Fibroblast of the aortic adventitia (primary cell): ENCODE measurements around a stretch of chr3.

- CAGE, long polyA plus RNA, result no peak
These were observed 34.3 kb downstream of the DNAJB8 start for GRCh38 chr3:128432168-128433020.

GRCh38 chr3:128434947-128435756, 31.5 kb downstream of the DNAJB8 start:
- CAGE, long polyA plus RNA, result no peak

DNA sequence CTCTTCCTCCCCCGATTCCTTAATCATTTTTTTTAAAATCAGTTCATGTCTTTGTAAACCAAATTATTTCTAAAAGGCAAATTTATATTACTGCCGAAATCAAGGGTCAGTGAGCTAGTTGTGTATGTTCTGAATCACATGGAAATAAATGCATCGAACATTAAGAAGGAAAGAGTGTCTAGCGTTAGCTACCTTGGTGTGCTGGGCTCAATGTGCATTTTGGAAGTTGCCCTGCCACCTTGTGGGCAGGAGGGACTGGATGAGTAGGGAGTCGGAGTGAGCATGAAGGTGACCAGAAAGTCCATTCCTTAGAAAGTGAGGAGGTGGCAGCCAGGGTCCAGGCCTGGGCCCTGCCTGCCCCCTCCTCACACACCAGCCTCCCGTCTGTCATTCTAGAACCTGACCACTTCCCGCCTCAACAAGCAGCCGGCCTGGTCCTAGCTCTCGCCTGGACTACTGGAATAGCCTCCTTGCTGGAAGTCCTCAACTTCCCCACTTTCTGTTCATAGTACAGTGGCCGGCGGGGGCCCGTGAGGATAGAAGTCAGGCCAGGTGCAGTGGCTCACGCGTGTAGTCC, 10.1 kb upstream of the GATA2 start:
- CAGE, long polyA plus RNA, result no peak

DNA sequence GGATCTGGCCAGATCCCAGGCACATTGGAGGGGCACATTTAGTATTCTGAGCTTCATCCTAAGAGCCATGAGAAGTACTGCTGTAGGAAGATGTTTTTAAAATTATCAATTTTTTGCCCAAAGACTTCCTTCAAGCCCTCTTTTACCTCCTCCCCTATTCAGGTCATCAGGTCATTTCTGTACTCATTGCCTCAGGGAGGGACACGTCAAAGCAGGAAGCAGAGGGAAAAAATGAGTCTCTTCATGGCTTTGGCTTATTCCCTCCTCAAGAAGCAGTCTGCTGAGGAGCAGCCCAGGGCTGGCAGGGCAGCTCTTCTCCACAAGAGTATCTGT, 44.0 kb upstream of the GATA2 start:
- CAGE, long polyA plus RNA, result no peak

DNA sequence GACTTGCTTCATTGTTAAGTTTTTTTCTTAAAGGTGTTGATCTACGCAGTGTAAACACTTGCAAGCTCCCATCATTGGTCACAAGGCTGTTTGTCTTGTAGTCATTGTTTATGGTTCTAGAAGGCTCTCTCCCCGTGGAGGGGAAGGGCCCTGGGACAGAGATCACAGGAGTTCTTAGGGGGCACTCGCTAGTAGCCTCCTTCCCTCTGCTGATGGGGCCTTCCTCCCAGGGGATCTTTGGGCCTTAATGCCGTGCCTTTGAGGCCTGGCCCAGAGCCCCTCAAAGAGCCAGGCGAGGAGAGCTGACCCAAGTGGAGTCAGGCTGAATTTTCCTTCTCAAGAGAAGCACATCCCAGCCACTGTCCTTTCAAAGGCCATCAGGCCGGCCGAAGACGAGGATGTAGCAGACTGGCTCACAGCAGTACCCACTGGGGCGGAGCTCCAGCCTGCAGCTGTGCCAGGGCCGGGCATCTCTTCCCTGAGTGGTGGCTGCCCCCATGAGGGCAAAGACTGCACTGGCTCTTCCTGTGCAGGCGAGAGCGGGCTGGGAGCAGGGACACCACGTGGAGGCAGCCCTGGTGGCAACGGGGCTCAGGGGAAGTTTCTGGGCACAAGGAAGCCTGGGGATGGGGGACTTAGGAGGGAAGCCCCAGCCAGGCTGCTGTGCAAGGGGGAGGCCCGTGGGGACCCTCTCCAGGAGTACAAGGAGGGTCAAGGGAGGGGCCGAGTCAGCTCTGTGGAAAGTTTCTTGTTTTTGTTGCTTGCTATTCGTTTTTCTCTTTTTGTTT, 66.3 kb downstream of the RPN1 start:
- CAGE, long polyA plus RNA, result no peak

DNA sequence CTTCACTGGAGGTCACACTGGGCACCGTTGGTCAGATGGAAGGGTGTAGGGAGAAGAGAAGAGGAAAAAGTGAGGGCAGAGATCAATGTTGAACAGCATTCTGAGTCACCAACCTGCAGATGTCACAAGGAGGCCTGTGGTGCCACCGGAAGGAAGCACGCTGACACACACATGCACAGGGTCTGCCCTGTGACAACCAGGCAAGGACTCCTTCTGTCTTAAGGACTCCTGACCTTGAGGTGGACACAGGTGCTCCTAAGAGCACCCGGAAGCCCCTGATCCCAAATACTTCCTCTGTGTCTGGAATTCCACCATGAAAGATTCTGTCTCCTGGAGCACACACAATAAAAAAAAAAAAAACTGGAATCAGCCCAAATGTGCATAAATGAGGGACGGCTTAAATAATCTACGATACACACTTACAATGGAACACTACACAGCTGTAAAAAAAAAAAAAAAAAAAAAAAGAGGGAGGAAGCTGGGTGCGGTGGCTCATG, 58.5 kb downstream of the RPN1 start:
- CAGE, long polyA plus RNA, result no peak

DNA sequence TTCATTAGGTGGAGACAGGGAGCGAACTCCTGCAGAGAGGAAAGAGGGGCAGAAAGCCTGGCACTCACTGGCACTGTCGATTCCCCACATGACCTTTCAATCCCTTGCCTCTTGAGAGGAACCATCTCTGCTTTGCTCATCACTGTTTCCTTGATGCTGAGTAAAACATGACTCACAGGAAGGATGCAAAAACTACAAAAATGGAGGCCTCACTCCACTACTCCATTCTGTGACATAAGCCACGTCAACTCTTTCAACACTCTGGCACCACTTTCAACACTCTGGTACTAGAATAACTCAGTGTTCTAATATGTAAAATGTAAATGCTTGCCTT, 31.1 kb downstream of the RPN1 start:
- CAGE, long polyA plus RNA, result no peak

GRCh38 chr3:128726543-128727329, 753 bp downstream of the RAB7A start:
- CAGE, long polyA plus RNA, result no peak

- CAGE, long polyA plus RNA, result no peak
These were observed 1.6 kb downstream of the RAB7A start for GRCh38 chr3:128727470-128728147.

GRCh38 chr3:128761473-128761769, 35.4 kb downstream of the RAB7A start:
- CAGE, long polyA plus RNA, result no peak

- CAGE, long polyA plus RNA, result no peak
These were observed 19.6 kb downstream of the ACAD9 start for GRCh38 chr3:128898902-128899479.

DNA sequence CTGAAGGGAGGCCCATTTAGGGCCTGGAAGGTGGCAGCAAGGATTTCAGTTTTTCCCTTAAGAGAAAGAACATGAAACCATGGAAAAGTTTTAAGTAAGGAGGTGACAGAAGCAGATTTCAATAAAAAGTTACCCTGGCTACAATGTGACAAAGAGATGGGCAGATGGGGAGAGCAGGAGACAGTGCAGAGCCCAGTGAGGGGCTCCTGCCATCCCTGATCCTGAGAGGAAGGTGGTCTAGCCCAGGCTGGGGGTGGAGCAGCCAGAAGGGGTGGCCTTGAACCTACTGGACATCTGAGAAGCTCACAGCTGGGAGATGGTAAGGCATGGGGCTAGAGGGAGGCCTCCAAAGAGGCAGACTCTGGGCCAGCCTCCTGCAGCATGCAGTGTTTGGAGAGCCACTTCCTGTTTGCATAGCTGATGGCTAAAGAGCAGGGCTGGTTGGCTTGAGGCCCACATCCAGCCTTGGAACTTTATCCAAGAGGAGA, 4.4 kb downstream of the EFCC1 start:
- CAGE, long polyA plus RNA, result no peak

DNA sequence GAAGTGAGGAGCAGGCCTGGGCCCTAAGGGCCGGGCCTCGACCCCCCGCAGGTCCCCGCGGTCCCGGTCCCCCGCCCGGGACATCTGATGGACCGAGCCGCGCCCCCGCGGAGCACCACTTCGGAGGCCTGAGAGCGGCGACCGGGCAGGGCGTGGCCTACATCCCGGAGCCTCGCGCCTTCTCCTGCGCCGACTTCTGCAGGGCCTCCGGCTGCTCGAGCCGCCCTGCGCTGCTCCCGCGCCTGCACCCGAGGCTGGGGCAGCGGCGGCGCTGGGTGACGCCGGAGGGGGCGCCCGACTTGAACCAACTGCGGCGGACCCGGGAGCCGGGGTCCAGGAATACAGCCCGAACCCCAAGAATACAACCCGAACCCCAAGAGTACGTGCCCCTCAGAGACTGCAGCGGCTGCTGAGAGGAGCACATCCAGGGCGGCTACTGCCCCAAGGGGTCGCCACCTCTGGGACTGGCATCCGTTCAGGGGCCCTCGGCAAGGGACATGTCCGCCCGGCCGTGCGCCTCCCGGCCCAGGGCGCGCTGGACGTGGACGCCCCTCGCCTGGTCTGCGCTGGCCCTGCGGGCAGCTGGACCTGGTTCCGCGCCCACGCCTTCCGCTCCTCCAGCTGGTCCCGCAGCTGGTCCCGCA, 14.8 kb upstream of the GP9 start:
- CAGE, long polyA plus RNA, result no peak

DNA sequence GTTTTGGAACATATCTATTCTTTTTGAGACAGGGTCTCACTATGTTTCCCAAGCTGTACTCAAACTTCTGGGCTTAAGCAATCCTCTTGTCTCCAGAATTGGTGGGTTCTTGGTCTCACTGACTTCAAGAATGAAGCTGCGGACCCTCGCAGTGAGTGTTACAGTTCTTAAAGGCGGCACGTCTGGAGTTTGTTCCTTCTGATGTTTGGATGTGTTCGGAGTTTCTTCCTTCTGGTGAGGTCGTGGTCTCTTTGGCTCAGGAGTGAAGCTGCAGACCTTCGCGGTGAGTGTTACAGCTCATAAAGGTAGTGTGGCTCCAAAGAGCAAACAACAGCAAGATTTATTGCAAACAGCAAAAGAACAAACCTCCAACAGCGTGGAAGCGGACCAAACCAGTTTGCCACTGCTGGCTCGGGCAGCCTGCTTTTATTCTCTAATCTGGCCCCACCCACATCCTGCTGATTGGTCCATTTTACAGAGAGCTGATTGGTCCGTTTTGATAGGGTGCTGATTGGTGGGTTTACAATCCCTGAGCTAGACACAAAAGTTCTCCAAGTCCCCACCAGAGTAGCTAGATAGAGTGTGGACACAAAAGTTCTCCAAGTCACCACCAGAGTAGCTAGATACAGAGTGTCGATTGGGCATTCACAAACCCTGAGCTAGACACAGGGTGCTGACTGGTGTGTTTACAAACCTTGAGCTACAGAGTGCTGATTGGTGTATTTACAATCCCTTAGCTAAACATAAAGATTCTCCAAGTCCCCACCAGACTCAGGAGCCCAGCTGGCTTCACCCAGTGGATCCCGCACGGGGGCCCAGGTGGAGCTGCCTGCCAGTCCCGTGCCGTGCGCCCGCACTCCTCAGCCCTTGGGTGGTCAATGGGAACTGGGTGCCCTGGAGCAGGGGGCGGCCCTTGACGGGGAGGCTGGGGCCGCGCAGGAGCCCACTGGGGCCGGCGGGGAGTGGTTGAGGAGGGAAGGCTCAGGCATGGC, 7.2 kb downstream of the GP9 start:
- CAGE, long polyA plus RNA, result no peak

DNA sequence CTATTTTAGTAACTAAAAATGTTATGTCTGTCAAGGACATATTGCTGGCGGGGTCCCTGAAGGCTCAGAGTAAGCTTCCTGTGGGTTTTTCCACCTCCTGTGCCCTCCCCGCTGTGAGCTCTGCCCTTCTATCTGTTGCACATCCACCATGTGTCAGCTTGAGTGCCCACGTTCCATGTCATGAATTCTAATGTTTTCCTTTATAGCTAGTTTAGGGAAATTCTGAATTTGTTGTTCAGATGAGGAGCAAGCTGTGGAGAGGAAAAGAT, 9.4 kb downstream of the GP9 start:
- CAGE, long polyA plus RNA, result no peak

GRCh38 chr3:129122647-129122963, 1.0 kb upstream of the RAB43 start:
- CAGE, long polyA plus RNA, result no peak

DNA sequence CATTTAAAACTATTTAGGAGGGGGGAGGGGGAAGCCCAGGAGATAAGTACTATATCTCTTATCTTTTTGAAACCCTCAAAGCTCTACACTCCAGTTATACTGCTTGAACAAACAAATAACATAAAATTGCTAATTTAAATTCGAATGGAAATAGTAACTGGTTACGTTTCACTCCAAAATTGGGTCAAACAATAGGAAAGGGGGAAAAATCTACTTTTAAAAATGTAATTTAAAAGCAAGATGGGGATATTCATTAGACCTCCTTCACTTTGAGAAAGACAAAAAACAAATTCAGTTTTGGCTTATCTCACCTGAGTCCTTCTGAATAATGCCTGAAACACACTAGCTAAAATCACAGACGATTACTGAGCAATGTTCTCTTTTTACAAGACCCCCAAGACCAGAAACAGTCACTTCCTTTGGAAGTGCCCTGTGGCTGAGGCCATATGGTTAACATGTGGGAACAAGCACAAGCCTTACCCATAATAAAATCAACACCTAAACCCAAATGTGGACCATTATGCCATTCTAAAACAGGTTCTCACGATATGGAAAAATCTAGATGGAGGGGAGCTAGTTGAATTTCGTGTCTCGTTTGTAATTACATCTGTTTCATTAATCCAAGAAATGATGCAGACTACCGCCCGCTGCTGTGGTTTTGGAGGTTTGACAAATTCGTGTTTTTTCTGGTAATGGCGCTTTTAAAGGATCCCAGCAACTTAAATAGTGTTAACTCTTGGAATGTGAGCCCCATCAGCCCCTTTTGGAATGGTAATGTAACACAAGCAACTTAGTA, 1.5 kb downstream of the CNBP start:
- CAGE, long polyA plus RNA, result no peak

GRCh38 chr3:129183982-129184250, 220 bp upstream of the CNBP start:
- CAGE, long polyA plus RNA, result no peak

DNA sequence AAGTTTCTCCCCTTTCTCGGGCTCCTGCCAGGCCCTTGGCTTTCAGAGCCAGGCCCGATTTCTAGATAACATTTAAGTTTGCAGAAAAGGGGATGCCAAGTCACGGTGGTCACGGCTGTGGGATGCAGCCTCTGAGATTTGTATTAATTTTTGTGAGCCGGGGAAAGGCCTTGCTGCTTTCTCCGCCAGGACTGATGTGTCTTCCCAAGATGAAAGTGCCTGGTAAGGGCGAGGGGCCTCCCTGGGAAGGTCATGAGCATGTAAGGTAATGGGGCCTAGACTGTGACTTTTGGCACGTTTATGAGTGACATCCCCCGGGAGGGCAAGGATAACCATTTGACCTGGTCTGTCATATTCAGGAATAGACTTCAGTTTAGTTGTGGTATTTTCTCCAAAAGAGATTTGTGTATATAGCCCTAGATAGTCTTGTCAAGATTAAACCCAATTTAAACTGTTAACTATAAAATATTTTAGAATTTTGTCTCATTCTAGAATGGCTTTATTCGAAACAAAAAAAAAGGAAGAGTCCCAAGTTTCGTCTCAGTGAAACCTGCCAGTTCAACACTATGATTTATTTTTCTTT, 646 bp upstream of the CNBP start:
- CAGE, long polyA plus RNA, result no peak

DNA sequence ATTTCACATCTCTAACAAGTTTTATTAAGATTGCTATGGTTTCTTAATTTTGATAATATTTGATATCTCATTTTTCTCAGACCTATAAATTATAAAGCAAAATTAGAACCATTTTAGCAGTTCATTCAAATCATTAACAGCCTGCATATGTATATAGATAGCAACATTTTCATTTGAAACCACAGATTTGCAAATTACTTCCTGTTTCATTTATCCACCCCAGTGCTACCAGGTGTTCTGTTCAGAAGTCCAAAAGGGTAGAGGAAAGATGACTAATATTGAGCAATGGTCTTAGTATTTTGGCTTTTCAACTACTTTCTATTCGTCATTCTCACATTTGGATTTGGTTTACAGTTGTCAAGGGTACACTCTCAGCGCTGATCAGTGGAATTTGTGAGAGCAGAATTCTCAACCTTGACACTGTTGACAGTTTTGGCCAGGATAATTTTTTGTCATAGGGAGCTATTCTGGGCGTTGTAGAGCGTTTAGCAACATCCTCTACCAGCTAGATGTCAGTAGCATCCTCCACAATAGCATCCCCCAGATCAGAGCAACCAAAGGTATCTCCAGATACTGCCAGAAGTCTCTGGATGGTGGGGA, 4.0 kb downstream of the HMCES start:
- CAGE, long polyA plus RNA, result no peak